Myometrial cell (primary cell): Measurements from ENCODE around the gene RFTN1.

GRCh38 chr3:16500107-16500615 lies 13.3 kb downstream of the RFTN1 start:
- RAMPAGE, long total RNA, result no peak

DNA sequence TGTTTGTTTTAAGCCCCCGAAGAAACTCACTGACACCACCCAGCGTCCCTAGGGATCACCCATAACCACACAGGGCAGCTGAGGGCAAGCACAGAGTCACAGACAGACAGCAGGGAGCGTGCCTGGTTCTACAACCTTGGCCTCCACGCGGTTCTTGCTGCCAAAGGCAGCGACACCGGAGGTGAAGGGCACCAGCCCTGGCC lies 1.2 kb downstream of the RFTN1 start:
- RAMPAGE, long total RNA, result no peak

GRCh38 chr3:16513401-16514163 lies at the start of gene RFTN1:
TSS of gene RFTN1 (minus strand) at chr3:16513699.
- RAMPAGE, long total RNA, result start-site peak on the minus strand at chr3:16513473-16513660, 193 and 148 reads in 2 replicates

DNA sequence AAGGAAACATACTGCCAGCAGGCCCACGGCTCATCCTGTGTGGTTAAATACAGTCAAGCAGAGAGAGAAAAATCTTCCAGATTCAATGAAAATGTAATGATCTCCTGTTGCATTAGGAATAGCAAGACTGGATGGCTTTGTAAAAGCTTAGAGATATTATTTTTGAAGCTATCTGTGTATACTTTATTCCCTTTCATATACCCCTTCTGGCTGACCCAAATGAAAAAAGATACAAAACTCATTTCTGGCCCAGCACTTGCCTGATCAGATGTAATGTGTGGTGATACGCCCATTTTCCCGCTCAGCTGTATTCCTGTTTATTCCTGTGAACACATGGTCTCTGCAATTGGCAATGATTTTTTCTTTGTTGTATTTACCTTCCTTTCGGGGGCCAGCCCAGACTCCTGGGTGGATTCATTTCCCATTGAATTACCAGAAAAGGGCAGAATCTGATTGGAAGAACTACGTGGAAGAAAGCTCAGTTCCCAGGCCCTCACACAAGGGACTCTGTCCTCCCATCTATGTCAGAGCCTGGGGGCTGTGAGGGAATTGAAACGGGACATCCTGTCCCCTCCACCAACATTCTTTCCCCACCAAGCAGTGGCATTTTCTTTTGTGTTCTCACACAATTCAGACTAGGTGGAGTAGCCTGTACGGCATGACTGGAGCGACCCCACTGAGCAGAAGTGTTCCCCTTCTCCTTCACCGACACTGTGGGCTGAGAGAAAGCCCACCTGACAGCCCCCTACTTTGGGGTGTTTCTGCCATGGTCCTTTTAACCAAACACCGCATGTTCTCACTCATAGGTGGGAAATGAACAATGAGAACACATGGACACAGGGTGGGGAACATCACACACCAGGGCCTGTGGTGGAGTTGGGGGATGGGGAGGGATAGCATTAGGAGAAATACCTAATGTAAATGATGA lies 31.9 kb upstream of the RFTN1 start:
- RAMPAGE, long total RNA, result no peak

DNA sequence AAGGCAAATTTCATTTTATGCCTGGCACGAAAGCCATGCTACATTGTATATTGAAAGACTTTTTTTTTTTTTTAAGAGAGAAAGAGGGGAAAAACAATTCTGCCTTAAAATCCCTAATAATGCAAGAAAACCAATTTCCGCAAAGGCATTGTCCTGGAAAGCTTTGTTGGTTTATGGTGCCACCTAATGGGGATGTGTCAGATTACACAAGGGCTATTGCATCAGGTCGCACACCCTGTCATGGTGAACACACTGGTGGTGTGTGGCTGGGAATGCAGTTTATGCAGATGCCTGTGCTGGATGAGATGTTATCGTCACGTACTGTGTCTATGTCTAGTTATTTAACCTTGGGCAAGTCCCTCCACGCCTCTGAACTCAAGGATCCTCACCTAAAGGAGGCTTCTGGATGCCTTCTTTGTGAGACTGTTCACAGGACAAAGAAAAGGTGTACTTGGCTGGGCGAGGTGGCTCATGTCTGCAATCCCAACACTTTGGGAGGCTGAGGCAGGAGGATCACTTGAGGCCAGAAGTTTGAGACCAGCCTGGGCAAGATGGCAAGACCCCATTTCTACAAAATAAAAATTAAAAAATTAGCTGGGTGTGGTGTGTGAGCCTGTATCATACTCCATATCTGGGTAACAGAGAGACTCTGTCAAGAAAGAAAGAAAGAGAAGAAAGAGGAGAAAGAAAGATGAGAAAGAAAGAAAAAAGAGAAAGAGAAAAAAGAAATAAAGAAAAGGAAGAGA lies 37.4 kb upstream of the RFTN1 start:
- RAMPAGE, long total RNA, result no peak

DNA sequence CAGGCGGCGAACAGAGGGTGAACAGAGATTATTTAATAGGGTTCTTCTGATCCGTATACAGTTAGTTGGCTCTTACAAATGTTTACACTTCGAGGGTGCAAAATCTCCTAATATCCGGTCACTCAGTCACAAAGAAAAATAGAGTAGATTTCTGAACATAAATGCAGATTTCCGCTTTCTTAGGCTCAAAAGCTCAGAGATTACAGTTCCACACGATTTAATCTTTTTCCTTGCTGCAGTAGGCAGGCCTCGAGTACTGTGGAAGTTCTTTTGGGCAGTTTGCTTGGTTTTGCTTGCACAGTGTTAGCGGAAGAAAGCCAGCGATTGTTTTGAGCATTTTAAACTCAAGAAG lies 990 bp downstream of the PLCL2 start:
- RAMPAGE, long total RNA, result no peak

DNA sequence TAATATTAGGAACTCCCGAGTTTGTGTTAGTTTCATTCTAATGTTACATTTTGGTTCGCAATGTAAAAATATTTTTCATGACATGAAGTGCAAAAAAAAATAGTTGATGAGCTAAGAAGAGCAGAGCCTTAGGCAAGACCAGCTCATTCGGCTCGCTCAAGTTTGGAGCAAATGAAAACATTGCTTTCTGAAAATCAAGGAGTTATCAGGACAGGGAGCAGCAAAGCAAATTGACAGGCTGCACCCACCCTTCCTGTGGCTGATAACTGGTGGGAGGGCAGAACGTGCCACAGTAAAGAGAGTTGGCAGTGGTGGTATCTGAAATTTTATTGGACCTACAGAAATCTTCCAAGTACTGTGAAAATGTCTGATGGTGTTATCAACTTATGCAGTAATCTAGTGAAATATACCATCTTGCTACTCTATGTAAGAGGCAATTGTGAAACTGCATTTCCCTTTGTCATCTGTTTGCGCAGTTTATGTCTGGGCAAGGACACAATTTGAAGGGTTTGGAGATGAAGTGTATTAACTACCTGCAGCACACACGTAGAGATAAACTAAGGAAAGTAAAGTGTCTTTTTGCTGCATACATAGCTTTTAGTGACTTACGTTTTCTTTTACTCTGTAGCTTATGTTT lies 1.5 kb downstream of the PLCL2 start:
- RAMPAGE, long total RNA, result no peak

DNA sequence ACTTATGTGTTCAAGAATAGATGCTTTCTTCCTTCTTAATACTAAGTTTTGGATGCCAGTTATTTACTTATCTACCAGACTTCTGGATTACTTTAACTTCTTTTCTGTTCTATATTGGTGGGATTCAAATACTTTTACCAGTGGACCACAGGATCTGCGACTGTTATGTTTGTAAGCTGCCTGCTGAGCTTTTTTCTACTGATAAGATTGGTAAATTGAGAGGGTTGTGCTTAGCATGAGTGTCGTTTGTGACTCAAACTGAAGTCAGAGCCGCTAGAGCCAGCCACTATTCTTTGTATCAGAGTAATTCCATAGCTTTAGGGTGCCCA lies 5.8 kb downstream of the PLCL2 start:
- RAMPAGE, long total RNA, result no peak

DNA sequence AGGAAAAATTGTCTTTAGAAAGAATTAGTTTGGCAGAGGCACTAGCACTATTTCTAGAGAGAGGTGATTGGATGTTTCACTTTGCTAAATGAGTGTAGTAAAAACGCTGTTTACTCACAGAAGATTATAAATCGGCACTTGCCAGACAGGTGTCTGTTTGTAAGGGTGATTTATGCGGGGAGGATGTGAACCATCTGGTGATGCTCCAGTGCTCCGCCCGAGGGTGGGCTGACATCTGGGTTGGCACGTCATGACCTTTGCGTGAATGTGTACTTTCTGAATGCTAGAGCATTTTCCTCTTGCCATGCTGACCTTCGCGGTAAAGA lies 12.7 kb downstream of the PLCL2 start:
- RAMPAGE, long total RNA, result no peak

- RAMPAGE, long total RNA, result no peak
Measured at GRCh38 chr3:17090117-17090645, 205.4 kb downstream of the PLCL2 start.

DNA sequence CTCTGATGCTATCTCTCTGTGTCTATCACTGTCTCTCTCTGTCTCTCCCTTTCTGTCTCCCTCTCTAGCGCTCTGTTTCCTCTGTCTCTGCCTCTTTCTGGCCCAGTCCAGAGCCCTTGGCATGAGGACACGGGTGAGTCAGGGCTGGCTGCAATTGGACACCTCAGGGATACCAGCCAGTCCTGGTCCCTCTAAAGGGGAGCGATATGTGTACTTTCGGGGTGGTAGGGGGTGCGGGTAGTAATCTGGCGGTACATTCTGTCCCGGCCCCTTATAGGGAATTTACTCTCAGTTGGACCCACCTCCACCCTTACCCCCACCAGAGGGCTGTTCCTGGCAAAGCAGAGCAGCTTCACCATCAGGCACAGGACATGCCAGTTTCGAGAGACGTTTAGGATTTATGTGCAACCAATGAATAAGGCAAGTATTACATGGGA lies 255.9 kb downstream of the PLCL2 start:
- RAMPAGE, long total RNA, result no peak

GRCh38 chr3:17303134-17303483 lies 418.4 kb downstream of the PLCL2 start:
- RAMPAGE, long total RNA, result no peak

- RAMPAGE, long total RNA, result no peak
Measured at GRCh38 chr3:17679340-17679594, 63.2 kb downstream of the TBC1D5 start.

GRCh38 chr3:17699748-17700499 lies 42.5 kb downstream of the TBC1D5 start:
- RAMPAGE, long total RNA, result no peak

GRCh38 chr3:17725427-17726456 lies 16.7 kb downstream of the TBC1D5 start:
- RAMPAGE, long total RNA, result no peak

- RAMPAGE, long total RNA, result no peak
Measured at GRCh38 chr3:18693559-18694074, 268.5 kb upstream of the SATB1 start.

- RAMPAGE, long total RNA, result no peak
Measured at GRCh38 chr3:18743796-18744104, 318.6 kb upstream of the SATB1 start.

DNA sequence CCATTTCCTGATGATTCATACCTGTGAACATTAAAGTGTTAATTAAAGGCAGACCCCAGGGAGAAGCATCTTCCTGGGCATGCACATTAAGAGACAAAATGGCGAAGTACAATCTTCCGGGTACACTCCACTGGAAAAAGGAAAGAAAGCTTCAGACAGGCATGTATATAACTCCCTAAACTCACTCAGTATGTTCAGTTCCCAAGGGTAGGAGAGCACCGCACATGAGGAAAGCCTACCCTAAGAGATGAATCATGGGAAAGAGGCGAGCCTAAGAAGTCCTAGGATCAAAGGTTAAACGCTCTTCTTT lies 17.4 kb upstream of the KCNH8 start:
- RAMPAGE, long total RNA, result no peak

- RAMPAGE, long total RNA, result no peak
Measured at GRCh38 chr3:19146449-19147849, 1.4 kb upstream of the KCNH8 start.

GRCh38 chr3:19348953-19349266 lies 200.6 kb downstream of the KCNH8 start:
- RAMPAGE, long total RNA, result no peak